Measurements from ENCODE around the gene SAMD5.

GRCh38 chr6:144664059-144664470, 378.9 kb downstream of the UTRN start:
- PRO-cap, result no peak

DNA sequence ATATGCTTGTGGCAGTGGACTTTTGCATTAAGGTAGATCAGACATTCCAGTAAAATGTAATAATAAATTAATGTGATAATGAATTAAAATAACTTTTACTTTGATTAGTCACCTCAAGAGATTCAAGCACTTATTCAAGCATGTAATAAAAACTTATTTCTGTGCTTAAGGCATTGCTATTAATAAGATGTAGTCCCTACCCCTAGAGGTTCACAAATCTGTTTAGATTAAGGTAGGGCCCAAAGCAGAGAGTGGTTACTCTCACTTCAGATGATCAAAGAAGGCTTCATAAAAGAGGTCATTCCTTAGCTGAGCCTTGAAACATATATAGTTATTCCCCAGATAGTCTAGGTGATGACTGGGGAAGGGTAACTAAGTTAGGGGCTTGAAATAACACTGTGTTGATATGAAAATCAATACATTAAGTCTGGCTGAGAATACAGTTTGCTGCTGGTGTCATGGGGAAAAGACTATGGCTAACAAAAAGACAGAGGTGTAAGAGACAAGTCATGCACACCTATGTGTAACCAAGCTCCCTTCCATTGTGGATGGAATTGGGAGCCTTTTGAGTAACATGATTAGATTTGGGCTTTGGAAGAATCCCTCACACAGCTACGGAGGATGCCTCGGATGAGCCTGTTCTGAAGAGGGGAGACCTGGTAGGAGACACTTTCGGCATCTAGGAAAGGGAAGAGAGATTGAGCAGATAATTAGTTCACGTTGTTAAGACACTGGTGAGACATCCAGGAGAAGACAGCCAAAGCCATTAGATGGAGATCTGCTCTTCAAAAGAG, 395.5 kb downstream of the UTRN start:
- PRO-cap, result no peak

DNA sequence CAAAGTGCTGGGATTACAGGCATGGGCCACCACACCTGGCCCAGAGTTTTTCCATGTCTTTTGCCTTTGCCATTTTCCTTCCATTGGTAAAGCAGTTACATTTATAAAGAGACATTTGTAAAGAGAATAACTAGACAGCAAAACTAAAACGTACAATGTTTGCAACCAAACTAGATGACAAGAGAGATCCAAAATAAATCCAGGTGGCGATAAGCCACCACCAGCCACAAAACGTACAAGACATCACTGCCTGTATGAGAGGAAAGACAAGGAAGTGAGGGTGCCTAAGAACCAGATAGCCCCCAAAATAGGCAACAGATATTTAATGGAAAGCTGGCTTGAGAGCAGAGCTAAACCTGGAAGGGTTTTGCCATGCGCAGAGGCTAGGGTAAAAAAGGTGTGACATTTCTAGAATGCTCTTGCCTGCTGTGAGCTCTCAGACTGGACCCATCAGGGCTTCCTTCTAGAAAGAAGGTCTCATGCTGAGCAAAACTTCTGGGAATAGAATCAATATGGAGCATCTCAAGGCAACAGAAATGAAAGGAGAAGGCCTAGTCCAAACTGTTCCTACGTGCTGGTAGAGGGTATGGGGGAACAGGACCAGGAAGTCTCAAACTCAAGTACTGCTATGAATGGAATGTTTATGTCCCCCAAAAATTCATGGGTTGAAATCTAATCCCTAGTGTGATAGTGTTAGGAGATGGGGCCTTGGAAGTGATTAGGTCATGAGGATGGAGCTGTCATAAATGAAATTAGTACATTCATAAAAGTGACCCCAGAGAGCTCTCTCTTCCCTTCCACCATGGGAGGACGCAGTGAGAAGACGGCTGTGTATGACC, 528.5 kb downstream of the UTRN start:
- PRO-cap, result no peak

GRCh38 chr6:144897398-144897943, 612.3 kb downstream of the UTRN start:
- PRO-cap, result no peak

- PRO-cap, result no peak
Measured at GRCh38 chr6:145267263-145267480, 468.1 kb downstream of the EPM2A start.

DNA sequence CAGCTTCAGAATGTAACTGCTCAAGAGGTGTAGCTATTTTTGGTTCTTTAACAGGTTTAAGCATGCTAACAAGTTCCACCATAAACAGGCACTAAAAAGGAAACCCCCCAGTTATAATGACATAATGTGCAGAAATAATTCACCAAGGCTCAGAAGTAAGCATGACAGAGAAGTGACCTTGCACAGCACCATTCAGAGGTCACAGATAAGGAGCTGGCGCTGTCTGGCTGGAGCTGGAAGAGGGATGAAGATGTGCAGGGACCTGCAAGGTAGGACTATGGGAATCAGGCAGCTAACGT, 385.1 kb downstream of the EPM2A start:
- PRO-cap, result no peak

DNA sequence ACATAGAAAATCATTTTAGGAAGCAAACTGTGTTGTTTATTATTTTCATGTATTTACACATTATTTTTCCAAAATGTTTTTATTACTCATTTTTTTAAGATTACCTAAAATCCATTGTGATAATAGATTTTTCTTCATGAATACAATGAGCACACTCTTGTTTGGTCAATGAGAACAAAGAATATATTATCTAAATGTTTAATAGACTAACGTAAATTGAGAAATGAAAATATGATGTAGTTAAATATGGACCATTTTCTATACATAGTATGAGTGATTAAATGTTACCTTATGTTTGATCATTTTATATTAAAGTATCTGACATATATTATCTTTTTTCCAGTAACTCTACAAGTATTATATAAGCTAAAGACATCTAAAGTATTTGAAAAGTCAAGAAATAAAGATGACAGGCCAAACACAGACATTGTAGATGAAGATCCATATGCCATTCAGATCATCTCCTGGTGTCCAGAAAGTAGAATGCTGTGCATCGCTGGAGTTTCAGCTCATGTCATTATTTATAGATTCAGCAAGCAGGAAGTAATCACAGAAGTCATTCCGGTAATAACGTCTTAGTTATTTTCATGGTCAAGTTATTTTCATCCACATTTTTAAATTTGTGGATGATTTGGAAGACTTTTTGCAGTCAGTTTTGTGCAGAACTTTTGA, 111.1 kb downstream of the STXBP5 start:
- PRO-cap, result no peak

- PRO-cap, result no peak
Measured at GRCh38 chr6:147367730-147368739, 140.5 kb upstream of the SAMD5 start.

DNA sequence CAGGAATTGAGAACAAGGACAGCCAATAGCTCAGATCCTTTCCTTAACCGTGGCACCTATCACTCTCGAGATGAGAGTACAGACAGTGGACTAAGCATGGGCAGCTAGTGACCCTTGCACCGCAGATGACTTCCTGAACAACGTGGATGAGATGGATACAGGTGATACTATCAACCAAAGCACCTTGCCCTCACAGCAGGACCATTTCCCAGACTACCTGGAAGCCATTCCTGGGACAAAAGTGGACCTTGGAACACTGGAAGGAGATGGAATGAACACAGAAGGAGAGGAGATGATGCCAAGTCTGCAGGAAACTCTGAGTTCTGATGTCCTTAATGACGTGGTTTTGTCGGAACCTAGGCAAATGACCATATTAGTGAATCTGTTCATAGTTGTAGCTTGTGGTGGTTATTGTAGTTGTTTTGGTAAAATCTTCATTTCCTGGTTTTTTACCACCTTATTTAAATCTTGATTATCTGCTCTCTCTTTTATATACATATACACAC, 100.5 kb upstream of the SAMD5 start:
- PRO-cap, result no peak

DNA sequence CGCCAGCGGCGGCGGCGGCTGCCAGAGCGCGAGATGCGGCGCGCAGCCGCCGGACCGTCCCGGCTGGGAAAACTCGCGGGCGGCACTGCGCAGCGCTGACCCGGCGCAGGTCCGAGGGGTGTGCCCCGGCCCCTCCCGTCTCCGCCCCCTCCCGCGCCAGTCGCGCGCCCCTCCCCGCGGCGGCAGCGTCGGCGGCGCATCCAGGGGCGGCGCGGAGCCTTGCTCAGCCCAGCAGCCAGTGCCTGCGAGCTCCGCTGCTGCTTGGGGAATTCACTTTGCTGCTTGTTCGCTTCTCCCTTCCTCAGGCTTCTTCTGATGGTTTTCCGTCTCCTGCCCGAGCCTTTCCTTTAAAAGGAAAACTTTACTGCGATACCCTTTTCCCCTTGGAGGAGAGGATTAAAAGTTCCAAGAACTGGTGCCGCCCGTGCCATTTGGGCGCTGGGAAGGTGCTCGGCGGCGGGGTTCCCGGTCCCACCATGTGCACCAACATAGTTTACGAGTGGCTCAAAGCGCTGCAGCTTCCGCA, at the start of gene SAMD5:
Gene SAMD5, plus strand, starts transcription at position 238 of the 526 bp plus-strand sequence.
- PRO-cap, result bidirectional peak, plus-strand start at position 198 of the sequence, minus-strand start at position 72 of the sequence

- PRO-cap, result no peak
Measured at GRCh38 chr6:148021745-148022214, 320.9 kb upstream of the SASH1 start.

- PRO-cap, result no peak
Measured at GRCh38 chr6:148343322-148343712, 679 bp downstream of the SASH1 start.

GRCh38 chr6:148769882-148770445, 23.1 kb downstream of the UST start:
- PRO-cap, result no peak

- PRO-cap, result no peak
Measured at GRCh38 chr6:148952517-148952822, 205.6 kb downstream of the UST start.

DNA sequence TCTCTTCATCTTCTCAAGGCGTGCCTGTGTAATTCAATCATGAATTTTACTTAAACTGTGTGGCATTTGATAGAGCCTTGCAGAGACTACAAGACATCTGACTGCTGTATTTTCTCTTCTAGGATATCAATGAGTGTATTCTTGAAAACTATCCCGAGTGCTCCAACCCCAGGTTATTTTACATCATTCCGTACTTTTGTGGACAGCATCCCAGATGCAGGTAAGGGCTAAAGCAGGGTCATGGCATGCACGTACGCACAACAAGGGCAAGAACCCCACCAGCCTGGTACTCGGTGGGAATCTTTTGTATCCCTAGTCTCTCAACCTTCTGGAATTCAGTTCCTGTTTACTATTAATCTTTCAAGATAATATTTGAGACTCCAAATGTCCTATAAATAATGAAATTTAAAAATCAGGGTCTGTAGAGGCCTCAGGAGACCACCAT, 272.2 kb downstream of the UST start:
- PRO-cap, result no peak

GRCh38 chr6:149855469-149856126, 8.6 kb downstream of the LRP11 start:
- PRO-cap, result no peak

DNA sequence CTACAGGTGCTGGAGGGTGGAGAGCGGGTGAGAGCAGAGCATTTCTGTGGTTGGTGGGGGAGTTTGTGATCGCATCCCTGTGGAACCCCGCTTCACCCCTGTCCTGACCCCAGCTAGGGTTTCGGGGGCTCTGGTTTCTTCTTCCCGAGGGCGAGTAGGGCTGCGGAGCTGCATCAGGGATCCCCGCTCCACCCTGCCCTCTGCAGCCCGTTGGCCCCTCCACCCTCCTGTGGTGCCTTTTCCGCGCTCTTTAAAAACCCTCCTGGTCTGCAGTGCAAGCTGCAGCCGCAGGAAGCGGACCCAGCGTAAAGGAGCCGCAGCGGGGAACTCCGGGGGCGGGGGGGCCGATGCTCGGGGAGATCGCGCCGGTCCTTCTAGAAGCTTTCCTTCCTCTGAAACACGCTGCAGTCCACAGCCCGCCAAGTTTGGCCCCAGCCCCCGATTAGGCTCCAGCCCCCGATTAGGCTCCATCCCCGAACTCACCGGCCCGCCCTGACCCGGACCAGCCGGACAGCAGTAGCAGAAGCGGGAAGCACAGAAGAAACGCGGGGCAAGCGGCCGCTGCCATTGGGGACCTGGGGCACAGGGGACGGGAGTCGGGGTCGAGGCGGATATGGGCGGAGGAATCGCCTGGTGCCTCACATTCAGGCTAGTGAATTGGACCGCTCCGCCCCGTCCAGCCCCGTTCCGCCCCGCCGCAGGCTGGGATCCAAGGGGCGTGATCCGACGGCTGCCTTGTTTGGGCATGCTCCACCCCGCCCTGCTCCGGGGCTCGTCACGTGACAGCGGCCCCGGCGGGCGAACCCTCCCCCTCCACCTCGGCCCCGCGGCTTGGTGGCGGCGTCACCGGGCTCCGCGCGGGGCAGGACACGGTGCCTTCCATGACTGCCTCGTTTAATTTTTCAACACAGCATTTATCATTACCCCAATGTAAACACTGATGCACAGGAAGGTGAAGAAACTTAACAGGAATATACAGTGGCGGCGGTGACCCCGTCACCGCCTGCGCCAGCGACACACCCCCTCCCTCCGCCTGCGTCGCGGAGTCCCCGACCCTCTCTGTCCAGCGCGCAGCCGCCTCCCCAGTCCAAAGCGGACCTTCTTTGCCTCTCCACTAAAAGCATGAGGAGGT, 20.4 kb downstream of the RAET1L start:
- PRO-cap, result unidirectional peak, plus-strand start at position 282 of the sequence; bidirectional peak, plus-strand start at position 828 of the sequence, minus-strand start at position 616 of the sequence

DNA sequence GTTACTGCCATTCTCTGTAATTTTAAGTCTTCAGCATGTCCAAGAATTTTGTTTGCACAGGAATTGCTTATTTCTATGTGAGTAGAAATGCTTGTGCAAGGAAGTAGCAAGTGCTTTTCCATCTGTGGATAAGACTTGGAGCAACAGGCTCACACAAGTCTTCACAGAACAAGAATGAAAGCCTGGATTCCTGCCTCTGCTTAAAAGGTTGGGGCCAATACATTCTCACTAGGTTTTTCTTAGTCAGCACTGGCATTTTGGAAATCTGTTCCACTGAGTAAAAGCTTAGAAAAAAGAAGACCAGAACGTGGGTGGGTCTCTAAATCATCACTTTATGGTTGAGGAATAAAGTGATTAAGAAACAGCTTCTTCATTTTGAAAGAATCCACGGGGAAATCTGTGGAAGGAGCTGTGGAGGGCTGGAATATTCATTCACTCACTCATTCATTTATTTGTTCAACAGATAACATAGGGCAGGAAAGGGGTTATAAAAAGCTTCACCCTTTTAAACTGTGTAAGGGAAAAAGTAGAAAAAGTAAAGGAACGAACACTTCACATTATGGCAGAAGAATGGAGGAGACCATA, 10.7 kb downstream of the PPP1R14C start:
- PRO-cap, result no peak

- PRO-cap, result no peak
Measured at GRCh38 chr6:150184762-150185636, 42.2 kb downstream of the PPP1R14C start.

GRCh38 chr6:150200418-150201116, 57.7 kb downstream of the PPP1R14C start:
- PRO-cap, result no peak